Mononuclear cell (primary cell): Measurements from ENCODE around the gene NPS.

GRCh38 chr10:127534309-127534546, 14.9 kb upstream of the NPS start:
- RRBS: no CpG with 5 or more reads among the region's 2 CpGs

- RRBS: no CpG with 5 or more reads among the region's 3 CpGs
Observed at GRCh38 chr10:127549139-127549391, at the start of gene NPS. TSS of gene NPS (plus strand) at chr10:127549309.

DNA sequence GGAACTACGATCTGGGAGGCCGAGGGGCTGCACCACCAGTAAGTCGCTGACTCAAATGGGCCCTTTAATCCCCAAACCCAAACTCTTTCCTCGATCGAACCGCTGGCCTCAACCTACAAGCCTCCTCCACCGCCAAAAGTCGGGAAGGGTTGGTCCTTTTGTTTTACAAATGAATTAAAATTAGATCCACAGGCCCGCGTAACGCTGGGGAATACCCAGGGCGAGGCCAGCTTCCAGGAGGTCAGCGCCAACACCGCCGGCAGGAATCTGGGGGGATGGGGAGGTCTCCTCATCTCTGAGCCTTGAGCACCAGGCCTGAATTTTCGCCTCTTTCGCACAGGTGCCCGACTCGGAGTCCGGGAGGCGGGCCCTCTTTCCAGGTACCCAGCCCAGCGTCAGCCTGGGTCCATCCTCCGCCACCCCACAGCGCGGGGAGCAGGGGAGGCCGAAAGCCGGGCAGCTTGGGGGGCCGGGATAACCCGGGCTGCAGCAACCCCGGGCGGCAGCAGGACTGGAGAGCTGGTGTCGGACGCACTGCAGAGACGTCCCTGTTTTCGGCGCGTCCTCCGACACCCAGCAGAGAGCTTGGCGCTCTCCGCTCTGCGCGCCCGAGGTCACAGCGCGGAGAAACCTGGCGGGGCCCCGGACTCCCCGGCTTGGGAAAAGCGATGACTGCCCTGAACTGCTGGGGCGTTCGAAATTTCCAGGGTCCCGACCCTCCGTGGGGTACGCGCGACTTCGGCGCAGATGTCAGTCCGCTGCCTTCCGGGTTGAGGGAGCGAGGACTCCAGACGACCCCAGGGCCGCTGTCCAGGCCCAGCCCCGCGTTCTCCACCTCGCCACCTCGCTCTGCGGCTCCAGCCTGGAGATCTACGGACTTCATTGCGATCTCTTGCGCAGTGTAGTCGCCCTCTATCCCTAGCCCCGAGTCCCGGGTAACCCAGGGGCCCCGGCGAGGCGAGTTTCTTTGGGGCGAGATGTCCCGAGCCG, 867 bp upstream of the FOXI2 start:
- RRBS: 5% methylated on average over 24 of the region's 80 CpGs

DNA sequence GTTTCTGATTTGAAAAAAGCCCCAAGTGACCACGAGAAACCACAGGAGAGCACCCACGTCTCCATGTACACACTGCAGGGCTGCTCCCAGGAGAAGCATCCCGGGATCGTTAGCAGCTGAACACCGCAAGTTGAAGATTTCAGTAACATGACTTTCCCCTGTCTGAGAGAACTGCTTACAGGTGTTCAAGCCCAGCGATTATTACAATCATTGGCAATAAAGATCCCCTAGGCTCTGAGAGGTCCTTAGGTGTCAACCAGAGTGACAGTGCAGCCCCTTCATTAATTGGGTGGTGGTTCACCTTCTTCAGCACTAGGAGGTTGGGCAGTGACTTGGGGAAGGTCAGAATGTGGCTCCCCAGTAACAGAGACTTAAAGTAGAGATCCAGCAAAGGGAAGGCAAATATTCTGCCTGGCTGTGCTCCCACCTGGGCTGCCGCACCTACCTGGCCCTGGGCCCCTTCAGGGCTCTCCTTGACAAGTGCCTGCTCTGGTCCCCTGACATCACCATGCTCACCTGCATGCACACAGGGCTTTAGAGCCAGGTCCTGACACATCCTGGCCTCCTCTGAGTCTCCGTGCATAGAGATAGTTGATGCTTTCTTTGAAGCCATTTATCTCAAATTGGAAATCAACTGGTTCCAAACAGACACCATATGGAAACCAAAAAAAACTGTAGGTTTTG, 1.9 kb downstream of the CLRN3 start:
- RRBS: no CpG with 5 or more reads among the region's 8 CpGs

- RRBS: no CpG with 5 or more reads among the region's 16 CpGs
Observed at GRCh38 chr10:127908450-127909310, 1.8 kb downstream of the PTPRE start.

GRCh38 chr10:127934277-127934743, 27.4 kb downstream of the PTPRE start:
- RRBS: no CpG with 5 or more reads among the region's 15 CpGs

GRCh38 chr10:127935068-127935694, 28.3 kb downstream of the PTPRE start:
- RRBS: 27% methylated on average over 6 of the region's 22 CpGs

DNA sequence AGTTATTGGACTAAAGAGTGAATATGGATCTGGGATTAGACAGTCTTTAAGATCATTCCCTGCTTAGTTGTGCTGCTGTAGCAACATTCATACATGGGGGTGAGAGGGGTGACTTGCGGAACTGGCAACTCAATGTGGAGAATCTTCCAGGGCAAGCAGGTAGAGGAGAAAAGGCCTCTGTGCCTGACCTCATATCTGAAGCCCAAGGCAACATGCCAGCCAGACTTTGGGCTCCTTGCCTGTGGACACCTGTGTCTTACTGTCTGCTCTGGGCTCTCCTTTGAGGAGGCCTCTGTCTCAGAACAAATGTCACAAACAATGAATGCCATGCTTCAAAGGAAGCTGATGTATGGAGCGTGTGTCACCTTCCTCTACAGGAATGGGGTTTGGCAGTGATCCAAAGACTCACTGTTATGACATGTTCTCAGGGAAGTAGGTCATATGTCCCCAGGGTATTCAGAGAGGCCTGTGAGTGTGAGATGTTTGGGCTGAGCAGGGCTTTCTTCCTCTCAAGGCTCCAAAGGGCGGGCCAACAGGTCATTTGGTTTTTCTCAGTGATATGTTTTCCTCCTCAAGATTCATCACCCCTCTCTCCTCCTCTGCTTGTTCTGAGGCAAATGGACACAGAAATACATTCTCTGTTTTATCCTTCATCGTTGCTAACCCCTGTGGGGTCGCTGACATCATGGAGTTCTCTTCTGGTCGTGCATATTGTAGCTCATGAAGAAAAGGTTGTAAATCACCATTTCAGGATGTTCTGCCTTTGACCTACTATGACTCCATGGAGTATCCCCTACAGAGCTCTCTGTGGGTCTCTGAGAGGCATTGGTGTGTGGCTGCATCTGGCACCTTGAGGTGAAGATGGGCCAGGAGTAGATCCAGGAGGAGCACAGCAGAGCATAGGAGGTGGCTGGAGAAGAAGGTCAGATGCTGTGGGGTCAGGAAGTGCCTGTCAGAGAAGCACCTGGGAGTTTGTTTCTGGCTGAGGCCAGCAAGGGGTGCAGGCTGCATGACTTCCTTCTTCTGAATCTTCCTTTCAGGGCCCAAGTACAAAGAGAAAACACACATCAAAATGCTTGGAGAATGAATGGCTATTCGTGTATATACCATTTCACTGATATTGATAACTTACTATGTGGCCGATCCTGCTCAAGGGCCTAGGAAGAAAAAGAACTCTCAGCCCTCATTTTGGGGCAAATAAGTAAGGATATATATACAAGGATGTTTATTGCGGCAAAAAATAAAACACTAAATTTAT, 38.7 kb downstream of the PTPRE start:
- RRBS: no CpG with 5 or more reads among the region's 9 CpGs

DNA sequence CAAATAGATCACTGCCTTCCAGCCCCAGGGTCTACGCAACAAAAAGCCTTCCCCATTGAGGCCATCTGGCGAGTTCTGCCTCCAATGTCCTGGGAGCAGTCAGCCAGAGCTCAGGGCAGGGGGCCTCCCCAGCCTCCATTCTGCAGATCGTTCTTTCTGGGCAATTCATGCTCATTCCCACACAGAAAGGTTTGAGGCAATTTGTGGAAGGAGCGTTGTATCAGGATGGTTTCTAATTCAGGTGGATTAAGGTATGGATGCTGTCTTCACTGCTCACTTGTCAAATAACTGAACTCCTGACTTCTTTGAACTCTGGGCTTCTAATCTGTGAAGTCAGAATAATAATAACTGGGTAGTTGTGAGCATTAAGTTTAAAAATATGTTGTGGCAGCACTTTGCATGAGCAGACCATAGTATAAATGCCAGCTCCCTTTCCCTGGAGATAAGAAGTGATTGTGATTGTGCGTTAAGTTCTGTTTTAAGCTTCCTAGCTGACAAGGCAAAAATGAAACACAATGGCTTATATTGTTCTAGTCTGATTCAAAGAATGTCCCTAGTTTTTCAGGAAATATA, 61.6 kb downstream of the PTPRE start:
- RRBS: no CpG with 5 or more reads among the region's 5 CpGs

GRCh38 chr10:127978914-127979592, 72.2 kb downstream of the PTPRE start:
- RRBS: no CpG with 5 or more reads among the region's 8 CpGs

- RRBS: no CpG with 5 or more reads among the region's 13 CpGs
Observed at GRCh38 chr10:127997693-127998391, 90.9 kb downstream of the PTPRE start.

DNA sequence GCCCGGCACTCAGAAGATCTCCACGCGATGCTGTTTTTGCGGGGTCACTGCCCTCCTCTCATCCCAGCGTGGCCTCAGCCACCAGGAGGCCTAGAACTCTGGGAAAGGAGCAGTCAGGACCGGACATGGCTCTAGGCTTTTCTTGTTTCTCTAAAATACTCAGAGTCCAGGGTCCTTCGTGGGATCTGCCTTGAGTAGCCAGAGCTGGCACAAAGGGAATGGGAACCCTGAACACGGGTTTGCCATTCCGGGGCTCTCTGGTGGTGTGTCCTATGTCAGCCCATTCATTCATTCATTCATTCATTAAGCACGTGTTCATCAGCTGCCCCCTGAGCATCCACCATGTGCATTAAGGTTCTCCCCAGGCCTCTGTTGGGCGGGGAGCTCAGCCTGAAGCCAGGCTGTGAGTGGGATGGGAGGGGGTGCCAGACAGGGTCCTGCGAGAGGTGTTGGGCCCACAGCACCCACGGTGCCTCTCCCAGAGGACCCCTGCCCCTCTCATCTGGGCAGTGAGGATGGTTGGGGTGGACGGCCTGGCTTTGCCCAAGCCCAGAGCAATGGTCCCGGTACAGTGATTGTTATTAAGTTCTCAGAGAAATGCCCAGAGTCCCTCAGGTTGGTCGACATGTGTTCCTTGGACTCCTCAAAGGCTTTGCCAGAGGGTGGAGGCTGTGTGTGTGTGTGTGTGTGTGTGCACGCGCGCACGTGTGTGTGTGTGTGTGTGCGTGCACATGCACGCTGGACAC, 106.7 kb downstream of the MKI67 start:
- RRBS: no CpG with 5 or more reads among the region's 22 CpGs

DNA sequence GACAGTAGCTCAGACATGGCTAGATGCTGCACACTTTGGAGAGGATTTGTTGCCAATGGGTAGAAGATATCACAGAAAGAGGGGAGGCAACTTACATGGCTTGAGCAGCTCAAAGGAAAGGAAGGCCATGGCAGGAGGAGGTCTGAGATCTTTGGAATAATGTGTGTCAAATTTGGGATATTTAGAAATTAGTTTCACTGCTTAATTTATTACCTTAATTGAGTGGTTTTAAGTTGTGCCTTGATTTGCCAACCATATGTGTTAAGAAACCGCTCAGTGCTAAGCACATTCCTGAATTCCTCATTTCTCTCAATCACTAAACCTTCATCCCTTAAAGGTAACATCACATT, 68.5 kb downstream of the MKI67 start:
- RRBS: no CpG with 5 or more reads among the region's 1 CpG

GRCh38 chr10:128125427-128125741, 839 bp downstream of the MKI67 start:
- RRBS: no CpG with 5 or more reads among the region's 18 CpGs

GRCh38 chr10:128180842-128181374, 54.7 kb upstream of the MKI67 start:
- RRBS: no CpG with 5 or more reads among the region's 8 CpGs

GRCh38 chr10:129035250-129035882, 431.7 kb upstream of the MGMT start:
- RRBS: no CpG with 5 or more reads among the region's 22 CpGs

GRCh38 chr10:129949806-129950433, 14.2 kb downstream of the EBF3 start:
- RRBS: no CpG with 5 or more reads among the region's 20 CpGs

DNA sequence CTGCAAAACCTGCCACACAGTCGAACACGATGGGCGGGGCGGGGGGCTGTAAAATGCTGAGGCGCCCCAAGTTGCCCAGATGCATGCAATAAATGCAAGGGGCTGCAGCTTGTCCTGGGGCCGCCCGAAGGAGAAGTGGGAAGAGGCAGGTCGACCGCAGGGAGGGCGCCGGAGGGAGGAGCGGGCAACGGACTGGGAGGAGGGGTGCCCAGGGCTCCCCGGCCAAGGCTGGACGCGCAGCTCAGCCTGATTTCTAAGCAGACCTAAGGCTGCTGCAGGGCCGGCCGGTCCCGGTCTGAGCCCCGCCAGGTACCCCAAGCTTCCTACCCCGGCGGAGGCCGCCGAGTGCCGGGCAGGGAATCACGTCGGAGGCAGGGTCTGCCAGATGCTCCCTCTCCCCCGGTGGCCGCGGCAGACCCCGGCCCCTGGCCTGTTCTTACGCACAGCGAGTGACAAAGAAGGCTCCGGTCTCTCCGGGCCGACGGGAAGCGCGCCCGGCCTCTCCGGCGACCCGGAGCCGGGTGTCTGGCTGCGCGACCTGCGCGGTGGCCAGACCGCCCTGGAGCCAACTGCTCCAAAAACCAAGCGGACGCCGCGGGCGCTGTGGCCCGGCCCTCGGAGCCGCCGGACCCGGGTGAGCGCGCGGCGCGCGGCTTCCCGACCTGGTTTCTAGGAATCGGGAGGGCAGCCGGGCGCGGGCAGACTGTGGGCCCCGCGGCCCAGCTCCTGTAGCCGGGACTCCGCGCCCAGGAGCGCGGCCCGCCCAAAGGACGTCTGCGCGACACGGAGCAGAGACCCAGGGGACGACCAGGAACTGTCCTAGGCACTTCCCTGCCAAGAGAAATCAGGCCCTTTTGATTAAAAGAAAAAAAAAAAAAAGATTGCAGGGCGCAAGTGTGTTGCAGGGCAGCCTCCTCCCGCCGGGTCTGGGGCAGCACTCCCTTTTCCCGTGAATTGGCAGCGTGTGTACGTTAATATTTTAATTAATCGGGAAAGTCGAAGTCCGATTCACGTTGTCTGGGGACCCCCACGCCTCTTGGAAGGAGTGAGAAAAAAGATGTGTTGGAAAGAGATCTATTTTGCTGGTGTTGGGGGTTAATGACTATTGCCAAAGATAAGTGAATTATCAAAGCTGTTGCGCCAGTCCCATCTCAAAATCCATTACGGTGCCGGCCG, 949 bp upstream of the EBF3 start:
- RRBS: 8% methylated on average over 41 of the region's 98 CpGs

DNA sequence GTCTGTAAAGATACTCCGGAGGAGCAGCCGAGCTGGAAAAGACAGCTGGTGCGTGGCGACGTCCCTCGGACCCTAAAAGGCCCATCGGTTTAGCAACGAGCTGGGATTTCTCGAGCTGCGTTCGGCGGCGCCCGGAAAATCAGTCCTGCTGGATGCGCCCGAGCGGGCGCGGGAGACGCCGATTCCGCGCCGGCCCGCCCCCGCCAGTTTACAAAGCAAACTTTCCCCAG, 5.5 kb upstream of the EBF3 start:
- RRBS: 10% methylated on average over 13 of the region's 26 CpGs

GRCh38 chr10:129970725-129970958, 6.6 kb upstream of the EBF3 start:
- RRBS: no CpG with 5 or more reads among the region's 18 CpGs